Psoas muscle (tissue), 2 donors: Measurements from ENCODE around the genes TUBA4A, INHA and ENSG00000288658.

DNA sequence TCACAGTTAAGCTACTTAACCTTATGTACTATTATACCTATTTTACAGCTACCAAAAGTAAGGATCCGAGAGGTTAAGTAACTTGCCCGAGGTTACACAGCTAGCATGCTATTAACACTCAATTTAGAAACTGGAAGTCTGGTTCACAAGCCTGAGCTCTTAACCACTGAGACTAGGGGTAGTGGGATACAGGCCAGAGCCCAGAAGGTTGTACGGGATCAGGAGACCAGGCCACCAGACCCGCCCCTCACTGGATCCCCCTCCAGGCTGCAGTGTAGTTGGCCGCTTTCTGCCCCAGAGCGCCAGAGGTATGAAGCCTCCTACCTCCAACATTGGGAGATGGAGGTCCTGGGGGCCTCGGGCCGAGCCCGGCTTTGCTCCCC, 348 bp downstream of the GLB1L start:
- PRO-cap, 2 experiments, result no peak in any of the 2 experiments

- PRO-cap, 2 experiments, result no peak in any of the 2 experiments
These were observed 3.3 kb downstream of the STK16 start for GRCh38 chr2:219248482-219249063.

- PRO-cap, 2 experiments, result no peak in any of the 2 experiments
These were observed 250 bp downstream of the TUBA4A start for GRCh38 chr2:219253581-219253755.

- PRO-cap, 2 experiments, result peak in 2 of 2 experiments; most common plus-strand start chr2:219254442 (in 1); most common minus-strand start chr2:219253916 (in 2)
These were observed at the start of gene TUBA4A for GRCh38 chr2:219253756-219254867. TSS of gene TUBA4A (minus strand) at chr2:219253918.

DNA sequence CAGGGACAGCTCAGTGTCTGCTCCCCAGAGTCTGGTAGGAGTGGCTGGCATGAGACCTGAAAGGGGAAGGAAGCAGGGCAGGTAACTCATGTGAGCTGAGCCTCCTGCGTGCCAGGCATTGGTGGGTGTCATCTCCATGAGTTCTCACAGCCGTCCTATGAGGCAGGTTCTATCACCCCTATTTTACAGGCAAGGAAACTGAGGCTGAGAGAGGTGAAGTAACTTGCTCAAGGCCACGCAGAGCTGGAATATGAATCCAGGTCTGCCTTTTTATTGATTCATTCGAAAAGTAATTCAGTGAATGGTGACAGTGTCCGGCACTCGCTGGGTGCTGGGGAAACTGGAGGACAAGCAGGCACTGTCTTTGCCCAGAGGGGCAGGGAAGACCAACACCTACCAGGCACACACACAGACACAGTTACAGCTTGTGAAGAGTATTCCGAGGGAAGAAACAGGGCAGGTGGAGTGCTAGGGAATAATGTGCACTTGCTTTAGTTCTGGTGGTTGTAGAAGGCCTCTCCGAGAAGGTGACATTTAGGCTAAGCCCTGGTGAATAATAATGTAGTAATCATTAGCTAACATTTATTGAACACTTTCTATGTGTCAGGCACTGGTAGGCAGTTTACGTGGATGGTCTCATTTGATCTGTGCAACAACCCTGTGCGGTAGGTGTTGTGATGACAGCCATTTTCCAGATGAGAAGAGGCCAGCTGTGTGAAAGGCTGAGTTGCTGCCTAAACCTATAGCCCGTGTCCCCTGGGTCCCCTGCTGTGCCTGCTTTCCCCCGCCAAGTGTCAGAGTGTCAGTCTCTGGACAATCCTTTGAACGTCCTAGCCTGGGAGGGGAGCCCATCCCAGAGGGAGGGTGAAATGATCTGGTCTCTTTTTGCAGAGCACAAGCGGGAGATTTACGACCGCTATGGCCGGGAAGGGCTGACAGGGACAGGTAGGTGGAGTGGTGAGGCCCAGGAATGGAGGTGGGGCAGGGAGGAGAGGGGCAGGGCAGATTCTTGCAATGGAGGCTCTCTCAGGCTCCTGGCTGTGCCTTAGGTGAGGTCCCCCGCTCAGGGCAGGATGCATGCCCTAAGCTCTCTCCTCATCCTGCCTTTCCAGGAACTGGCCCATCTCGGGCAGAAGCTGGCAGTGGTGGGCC, 2.0 kb downstream of the DNAJB2 start:
- PRO-cap, 2 experiments, result no peak in any of the 2 experiments

GRCh38 chr2:219419146-219419386, 889 bp downstream of the DES start:
- PRO-cap, 2 experiments, result peak in 1 of 2 experiments; most common plus-strand start chr2:219419268 (in 1)

- PRO-cap, 2 experiments, result peak in 1 of 2 experiments; most common plus-strand start chr2:219420630 (in 1)
These were observed 2.5 kb downstream of the DES start for GRCh38 chr2:219420460-219421275.

GRCh38 chr2:219444314-219445267, 9.9 kb downstream of the SPEG start:
- PRO-cap, 2 experiments, result no peak in any of the 2 experiments

- PRO-cap, 2 experiments, result no peak in any of the 2 experiments
These were observed 13.5 kb downstream of the SPEG start for GRCh38 chr2:219447916-219448855.

DNA sequence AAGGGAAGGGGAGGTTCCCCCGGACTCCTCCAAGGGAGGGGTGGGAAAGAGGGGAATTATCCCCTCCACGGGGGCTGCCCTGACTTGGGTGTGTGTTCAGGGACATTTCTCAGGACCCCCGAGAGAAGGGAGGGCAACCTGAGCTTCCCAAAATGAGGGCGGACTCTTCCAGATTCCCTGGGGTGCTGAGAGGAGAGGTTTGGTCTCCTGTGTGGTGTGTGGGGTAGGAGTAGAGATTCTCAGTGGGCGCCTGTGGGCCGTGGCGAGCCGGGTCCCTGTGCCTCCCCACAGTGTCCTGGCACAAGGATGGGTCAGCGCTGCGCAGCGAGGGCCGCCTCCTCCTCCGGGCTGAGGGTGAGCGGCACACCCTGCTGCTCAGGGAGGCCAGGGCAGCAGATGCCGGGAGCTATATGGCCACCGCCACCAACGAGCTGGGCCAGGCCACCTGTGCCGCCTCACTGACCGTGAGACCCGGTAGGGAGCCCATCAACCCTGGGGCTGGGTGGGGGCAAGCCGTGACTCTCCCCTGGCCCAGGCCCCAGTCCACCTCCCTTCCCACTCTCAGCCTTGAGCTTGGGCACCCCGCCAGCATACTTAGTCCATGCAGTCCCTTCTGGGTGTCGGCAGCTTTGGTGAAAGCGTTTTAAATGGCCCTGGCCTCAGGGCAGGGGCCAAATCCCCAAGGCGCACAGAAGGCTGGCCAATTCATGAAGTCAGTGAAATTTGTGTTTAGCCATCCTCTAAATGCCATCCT, 16.9 kb downstream of the SPEG start:
- PRO-cap, 2 experiments, result peak in 2 of 2 experiments; most common plus-strand start position 597 of the sequence (in 2); most common minus-strand start position 449 of the sequence (in 1)

- PRO-cap, 2 experiments, result peak in 2 of 2 experiments; most common plus-strand start chr2:219570614 (in 1)
These were observed 589 bp downstream of the OBSL1 start for GRCh38 chr2:219570540-219571359.

GRCh38 chr2:219572020-219572457, at the start of gene INHA:
TSS of gene INHA (plus strand) at chr2:219572310.
- PRO-cap, 2 experiments, result no peak in any of the 2 experiments

- PRO-cap, 2 experiments, result no peak in any of the 2 experiments
These were observed 2.4 kb downstream of the INHA start for GRCh38 chr2:219574445-219574925.

DNA sequence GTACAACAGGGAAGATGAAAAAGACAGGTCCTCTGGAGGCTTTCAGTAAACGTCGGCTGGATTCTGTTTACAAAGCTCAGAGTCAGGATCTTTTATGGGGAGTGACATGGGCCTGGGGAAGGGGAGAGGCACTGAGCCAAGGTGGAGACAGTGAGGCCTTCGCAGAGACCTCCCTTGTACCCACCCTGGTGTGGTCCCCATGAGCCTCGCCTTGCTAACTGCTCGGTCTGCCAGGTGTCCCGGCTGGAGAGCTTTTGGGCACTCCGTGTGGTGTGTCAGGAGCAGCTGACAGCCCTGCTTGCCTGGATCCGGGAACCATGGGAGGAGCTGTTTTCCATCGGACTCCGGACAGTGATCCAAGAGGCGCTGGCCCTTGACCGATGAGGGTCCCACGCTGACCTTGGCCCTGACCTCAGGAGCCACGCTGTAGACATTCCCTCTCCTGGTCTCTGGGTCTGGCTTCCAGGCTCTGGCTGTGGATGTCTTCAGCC, 11.6 kb upstream of the SLC4A3 start:
- PRO-cap, 2 experiments, result no peak in any of the 2 experiments

DNA sequence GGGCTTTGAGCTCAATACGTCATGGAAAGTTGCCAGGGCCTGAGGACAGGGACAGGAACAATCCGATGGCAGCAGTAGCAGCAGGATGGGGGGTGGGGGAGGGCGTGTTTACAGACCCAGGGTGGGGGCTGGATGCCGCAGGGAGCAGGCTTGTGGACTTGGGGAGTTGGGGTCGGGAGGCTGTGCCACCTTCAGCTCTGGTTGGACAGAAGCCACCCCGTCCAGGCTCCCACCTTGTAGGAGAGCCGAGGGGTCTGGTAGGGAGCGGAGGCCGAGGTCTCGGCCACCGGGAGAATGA, 3.5 kb downstream of the SLC4A3 start:
- PRO-cap, 2 experiments, result no peak in any of the 2 experiments

DNA sequence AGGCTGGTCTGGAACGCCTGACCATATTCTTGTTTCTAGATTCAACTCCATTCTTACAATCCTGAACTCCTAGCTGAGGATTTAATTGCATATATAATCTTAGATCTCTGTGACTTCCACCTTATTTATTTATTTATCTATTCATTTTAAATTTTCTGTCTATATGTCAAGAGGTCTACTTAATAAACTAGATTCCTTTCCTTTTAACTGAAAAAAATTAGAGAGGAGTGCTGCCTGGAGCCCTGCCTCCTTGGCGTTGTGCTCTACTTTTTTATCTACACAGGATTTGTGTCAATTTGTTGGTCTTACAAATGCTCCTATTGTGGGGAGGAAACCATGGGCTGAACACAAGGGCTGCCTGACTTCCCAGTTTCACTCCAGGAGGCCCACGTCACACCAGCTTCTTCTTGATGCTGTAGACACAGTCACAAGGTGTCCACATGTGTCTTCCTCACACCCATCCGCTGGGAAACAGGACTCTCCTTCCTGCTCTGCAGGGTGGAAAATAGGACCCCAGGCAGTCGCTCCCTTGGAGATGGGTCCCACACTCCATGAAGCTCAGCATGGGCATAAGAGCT, 468.3 kb downstream of the EPHA4 start:
- PRO-cap, 2 experiments, result no peak in any of the 2 experiments

DNA sequence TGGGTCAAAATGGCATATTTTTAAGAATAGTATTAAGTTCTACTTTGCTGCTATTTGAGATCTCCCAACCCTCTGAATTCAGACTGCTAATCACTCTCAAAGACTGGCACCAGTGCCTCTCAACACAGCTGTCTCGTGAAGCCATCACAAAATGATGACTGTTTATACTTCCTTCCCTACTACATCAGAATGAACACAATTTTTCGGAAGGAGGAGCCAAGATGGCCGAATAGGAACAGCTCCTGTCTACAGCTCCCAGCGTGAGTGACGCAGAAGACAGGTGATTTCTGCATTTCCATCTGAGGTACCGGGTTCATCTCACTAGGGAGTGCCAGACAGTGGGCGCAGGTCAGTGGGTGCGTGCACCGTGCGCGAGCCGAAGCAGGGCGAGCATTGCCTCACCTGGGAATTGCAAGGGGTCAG, 314.4 kb downstream of the PAX3 start:
- PRO-cap, 2 experiments, result no peak in any of the 2 experiments

GRCh38 chr2:222290298-222290906, 8.4 kb downstream of the PAX3 start:
- PRO-cap, 2 experiments, result no peak in any of the 2 experiments

DNA sequence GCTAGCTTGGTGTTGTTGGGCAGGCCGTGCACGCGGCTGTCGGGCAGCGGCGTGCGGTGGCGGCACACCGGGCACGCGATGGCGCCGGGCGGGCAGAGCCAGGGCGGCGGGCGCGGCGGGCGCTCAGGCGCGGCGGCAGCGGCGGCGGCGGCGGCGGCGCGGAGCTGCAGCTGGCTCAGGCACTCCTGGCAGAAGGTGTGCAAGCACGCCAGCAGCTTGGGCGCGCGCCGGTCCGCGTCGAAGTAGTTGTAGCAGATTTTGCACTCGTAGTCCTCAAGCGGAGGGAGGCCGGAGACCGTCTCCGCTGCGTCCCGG, 366 bp downstream of the ENSG00000288658 start:
- PRO-cap, 2 experiments, result no peak in any of the 2 experiments

DNA sequence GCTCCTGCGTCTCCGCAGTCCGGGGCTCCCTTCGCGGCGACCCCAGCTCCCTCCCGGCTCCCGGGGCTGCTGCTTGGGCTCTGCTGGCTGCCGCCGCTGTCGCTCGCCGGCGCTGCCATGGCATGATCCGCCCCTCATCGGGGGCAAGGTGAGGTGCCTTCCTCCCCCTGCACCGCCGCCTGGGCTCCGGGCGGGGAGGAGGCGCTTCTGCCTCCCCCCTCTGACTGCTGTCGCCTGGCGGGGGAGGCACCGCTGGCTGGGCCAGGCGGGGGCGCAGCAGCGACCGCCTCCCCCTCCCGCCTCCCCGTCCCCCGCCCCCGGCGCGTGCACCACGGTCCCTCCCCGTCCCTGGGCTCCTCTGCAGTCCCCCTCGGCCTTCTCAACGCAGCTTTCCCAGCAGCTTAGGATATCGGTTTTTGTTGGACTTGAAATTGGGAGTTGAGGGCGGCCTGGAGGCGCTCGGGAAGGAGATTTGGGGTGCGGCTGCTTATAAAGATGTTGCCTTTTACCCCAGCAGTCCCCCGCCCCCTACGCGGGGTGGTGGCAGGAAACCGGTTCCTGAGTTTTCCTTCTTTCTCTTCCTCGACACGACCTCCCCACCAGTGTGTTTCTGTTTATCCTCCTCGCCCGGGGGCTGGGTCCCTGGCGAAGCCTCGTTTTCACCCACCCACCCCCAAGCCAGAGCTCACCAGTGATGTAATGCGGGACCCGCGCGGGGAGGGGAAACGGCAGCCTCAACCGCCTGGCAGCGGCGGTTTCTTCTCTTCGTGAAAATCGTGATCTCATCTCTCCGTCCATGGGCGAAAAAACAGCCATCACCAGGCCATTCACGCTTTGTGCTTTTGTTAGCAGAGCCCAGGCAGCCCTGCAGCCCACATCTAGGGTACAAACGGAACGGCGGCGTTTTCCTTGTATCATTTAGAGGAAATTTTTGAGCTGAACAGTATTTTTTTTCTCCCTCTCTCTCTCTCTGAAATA, at the start of gene ENSG00000288658:
Gene ENSG00000288658 (minus strand): TSS at position 209 of the 978 bp plus-strand sequence.
- PRO-cap, 2 experiments, result no peak in any of the 2 experiments